Camera-type eye (tissue), 1 donor: ENCODE results near the genes PPP1R18, TUBB, FLOT1, VARS2, SFTA2 and MUC21.

GRCh38 chr6:30158361-30159068 is 2.5 kb downstream of the TRIM10 start:
- RAMPAGE, long total RNA = no peak

GRCh38 chr6:30185546-30186775 is 22.6 kb downstream of the TRIM15 start:
- RAMPAGE, long total RNA = no peak

DNA sequence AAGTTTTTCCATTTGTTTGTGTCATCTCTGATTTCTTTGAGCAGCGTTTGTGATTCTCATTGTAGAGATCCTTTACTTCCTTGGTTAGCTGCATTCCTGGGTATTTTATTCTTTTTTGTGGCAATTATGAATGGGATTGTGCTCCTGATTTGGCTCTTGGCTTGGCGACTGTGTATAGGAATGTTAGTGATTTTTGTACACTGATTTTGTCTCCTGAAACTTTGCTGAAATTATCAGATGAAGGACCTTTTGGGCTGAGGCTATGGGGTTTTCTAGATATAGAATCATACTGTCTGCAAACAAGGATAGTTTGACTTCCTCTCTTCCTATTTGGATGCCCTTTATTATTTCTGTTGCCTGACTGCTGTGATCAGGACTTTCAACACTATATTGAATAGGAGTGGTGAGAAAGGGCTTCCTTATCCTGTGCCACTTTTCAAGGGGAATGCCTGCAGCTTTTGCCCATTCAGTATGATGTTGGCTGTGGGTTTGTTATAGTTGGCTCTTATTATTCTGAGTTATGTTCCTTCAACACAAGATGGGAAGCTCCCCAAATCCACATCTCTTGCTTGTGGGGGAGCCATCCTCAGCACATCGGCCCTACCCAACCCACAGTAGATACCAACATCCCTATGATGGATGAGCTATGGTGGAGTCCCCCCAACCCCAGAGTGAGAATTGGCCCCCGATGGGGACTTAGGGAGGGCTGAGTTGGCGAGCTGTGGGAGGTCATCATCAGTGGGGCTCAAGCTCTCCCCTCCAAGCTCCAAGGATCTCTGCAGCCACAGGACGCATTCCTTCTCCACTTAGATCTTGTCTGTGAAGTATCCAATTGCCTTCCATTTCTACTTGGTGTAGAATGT is 38.4 kb upstream of the TRIM39 start:
- RAMPAGE, long total RNA = no peak

DNA sequence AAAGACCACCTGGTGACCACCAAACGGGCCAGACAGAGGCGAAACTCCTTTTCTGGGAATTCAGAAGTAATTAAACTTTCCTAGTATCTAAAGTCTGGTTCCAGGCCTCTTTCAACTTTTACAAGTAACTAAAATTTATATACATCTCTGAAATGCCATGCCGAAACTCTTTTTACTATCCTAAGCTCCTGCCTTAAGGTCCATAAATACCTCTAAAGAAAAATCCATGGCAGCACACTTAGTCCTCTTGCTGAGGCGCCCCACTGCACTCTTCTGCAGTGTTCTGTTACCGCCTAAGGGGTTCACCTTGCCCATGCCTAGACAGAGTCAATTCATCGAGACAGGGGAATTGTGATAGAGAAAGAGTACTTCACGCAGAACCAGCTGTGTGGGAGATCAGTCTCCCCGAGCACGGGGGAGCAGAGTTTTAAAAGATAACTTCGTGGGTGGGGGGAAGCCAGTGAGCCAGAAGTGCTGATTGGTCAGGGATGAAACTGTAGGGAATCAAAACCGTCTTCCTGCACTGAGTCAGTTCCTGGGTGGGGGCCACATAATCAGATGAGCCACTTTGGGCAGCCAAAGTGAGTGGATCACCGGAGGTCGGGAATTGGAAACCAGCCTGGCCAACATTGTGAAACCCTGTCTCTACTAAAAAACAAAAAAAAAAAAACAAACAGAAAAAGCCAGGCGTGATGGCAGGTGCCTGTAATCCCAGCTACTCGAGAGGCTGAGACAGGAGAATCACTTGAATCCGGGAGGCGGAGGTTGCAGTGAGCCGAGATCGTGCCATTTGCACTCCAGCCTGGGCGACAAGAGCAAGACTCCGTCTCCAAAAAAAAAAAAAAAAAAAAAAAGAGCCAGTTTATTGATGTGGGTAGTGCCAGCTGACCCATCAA is 4.3 kb upstream of the TRIM39 start:
- RAMPAGE, long total RNA = no peak

DNA sequence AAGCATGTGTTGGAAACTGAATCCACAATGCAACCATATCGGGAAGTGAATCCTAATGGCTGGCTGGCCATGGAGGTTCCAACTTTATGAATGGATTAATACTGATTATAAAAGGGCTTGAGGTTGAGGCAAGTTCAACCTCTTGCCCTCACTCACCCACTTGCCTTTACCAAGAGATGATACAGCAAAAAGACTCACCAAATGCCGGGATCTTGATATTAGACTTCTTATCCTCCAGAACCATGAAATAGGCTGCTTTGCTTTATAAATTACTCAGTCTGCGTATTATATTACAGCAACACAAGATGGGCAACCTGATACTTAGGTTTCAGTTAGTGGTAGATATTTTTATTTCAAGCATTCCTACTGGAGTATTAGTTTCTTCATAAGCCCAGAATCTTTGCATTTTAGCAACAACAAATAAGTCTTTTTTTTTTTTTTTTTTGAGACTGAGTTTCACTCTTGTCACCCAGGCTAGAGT is 5.3 kb downstream of the HLA-E start:
- RAMPAGE, long total RNA = no peak

DNA sequence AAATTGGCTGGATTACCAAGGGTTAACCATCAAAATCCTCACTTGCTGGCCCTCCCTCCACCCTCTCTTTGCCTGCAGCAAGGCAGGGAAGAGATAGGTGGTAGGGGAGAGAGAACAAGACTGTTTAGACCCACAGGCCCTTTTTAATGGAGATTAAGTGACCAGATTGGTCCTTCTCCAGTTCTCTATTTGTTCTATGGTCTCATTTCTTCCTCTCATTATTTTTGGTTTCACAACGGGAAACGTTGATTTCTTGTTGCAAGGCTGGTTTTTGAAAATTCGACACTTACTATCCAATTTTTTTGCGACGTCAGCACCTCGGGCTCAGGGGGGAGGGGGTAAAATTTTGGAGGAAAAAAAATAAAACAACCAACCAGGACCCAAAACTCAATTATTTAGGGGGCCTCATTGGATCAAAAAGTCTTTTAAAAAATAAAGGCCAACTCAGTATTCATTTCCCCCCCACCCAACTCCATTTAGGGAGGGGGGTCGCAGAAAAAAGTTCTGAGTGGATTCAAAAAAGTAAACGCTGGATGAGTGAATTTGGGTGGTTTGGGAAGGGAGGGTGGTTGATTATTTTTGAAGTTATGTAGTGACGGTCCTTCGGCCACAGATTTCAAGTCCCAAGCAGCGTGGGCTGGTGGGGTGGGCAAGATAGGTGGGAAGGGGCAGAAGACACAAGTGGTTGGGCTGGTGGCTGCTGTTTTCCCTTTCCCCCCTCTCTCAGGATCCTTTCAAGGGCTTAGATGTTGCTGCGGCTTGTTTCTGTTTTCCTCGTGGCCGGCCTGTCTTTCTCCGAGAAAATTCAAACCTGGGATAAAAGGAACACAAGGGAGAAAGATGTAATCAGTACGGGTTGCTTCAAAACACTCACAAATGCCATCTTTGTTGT is 609 bp downstream of the PPP1R10 start:
- RAMPAGE, long total RNA = start-site peak on the minus strand centred at position 813 of the sequence, 12 bp wide, 19 reads

DNA sequence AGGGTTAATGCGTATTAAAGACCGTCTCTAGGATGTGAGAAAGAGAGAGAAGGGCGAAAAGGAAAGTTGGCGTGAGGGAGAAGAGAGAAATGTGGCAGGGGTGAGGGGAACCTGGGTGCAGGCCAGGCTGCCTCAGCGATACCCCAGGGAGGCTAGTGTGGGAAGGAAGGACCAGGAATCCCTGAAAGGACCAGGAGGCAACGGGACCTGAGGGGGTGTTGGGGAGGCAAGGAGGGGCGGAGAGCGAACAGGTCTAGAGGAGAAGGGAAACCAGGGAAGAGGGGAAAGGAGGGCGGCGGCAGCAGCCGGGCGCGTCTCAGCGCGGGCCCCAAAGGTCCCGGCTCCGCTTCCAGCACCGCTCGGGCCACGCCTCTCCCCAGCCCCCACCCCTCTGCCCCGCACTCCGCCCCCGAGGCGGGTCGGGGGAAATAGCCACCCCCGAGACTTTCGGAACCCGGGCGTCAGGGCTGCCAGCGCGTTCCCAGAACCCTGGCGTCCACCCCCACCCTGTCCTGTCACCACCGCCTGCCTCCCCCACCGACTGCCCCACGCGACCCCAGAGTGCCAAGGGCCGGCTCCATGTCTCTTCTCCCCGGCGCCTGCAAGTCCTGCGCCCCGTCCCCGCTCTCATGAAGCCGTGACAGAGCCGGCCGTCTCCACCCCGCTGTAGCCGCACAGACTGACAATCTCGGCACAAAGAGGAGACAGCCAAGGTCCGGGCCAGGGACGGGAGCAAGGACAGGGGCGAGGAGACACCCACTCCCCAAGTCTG is at the start of gene PPP1R18:
Gene PPP1R18 (minus strand): TSS at position 323 of the 772 bp plus-strand sequence.
- RAMPAGE, long total RNA = no peak

- RAMPAGE, long total RNA = start-site peak on the plus strand at chr6:30720351-30720395, 3,189 reads
These were observed at the start of gene TUBB for GRCh38 chr6:30719677-30720695. TUBB (plus strand) TSS chr6:30720352.

- RAMPAGE, long total RNA = no peak
These were observed at the start of gene FLOT1 for GRCh38 chr6:30742025-30742753. FLOT1 (minus strand) TSS chr6:30742687.

DNA sequence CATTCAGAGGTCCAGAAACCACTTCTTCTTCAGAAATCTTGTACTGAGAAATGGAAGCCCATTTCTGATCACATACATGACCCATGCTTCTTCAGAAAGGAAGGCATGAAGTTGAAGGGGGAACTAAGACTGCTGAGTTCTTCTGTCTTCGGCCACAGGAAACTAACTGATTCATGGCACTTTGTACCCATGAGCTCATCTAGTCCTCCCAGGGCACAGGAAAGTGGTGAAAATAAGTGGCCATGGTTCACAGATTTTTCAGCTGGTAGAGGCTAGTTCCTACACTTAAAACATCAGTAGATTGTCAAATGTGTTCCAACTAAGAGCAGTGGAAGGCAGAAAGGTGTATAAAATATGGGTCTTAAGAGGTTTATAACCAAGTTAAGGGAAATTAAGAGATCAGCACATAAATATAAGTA is 14.7 kb upstream of the IER3 start:
- RAMPAGE, long total RNA = no peak

GRCh38 chr6:30759466-30760120 is 15.2 kb upstream of the IER3 start:
- RAMPAGE, long total RNA = no peak

DNA sequence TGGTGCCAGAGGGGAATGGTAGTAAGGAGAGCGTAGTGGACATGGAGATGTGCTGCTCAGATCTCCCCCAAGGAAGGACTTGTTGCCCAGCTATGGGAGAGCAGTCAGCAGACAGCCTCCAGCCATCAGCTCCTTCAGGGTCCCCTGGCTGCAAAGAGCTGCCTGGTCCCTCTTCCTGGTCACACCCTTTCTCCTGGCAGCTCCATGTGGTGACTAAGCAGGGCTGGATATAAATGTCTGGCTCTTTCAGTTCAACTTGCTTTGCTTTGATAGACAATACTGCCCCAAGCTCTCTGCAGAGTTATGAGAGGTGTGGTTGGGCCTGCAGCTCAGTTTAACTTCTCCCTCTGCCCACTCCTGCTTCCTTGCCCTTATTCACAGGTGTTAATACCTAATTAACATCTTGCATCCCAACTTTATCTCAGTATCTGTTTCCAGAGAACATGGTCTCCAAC is 64.1 kb upstream of the DDR1 start:
- RAMPAGE, long total RNA = no peak

GRCh38 chr6:30840553-30841037 is 43.7 kb upstream of the DDR1 start:
- RAMPAGE, long total RNA = no peak

DNA sequence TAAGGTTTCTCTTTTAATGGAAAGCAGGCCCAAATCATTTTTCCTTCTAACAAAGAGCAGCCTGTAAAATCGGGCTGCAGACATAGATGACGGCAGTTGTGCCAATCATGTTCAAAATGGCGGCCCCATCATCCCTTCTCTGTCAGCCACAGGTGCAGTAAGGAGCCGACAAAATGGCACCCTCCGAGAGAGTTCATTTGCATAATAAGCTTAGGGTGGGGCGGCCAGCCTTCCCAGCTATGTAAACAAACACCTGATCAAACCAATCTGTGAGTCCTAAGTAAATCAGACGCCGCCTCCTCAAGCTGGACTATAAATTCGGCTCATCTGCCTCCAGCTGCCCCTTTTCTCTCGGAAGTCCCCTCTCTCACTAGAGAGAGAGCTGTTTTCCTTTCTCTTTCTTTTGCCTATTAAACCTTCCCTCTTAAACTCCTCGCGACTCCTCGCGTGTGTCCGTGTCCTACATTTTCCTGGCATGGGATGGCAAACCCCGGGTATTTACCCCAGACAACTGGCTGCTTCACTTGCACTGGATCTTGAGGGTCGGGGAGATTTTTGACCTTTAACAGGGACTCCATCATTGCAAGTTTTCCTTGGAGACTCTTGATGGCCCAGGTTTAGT is 8.9 kb upstream of the DDR1 start:
- RAMPAGE, long total RNA = no peak

DNA sequence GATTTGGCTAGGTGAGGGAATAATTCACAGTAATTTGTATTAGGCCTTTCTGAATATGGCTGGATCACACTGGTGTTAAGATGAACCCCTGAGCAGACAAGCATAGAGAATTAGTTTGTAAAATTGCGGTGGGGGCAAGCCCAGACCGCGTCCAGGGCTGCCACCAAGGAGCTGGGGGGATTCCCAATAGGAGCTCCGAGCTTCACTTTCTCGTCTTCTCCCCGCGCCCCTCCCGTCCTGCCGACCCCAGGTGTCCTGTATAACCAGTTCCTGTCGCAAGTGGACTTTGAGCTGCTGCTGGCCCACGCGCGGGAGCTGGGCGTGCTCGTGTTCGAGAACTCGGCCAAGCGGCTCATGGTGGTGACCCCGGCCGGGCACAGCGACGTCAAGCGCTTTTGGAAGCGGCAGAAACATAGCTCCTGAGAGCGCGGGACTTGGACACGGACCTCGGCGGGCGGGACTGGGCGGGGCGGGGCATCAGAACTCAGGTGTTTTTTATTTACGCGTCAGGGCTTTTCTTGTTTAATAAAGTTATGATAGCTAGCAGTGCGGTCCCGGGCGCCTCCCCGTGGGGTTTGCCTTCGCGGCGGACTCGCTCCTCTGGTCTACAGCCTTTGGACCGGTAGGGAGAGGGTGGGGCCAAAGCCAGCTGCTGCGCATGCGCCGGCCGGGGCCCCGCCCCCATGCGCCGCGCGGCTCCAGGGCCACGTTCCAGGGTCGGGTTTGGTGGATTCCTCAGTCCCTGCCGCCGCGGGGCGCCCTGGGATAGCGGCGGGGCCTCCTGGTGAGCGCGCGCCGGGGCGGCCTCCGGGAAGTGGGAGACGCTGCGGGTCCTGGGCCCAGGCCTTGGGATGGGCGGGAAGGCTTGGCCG is at the start of gene VARS2:
Gene VARS2 (plus strand): TSS at position 678 of the 872 bp plus-strand sequence.
- RAMPAGE, long total RNA = no peak

- RAMPAGE, long total RNA = no peak
These were observed at the start of gene SFTA2 for GRCh38 chr6:30931662-30932970. SFTA2 (minus strand) TSS chr6:30932170.

DNA sequence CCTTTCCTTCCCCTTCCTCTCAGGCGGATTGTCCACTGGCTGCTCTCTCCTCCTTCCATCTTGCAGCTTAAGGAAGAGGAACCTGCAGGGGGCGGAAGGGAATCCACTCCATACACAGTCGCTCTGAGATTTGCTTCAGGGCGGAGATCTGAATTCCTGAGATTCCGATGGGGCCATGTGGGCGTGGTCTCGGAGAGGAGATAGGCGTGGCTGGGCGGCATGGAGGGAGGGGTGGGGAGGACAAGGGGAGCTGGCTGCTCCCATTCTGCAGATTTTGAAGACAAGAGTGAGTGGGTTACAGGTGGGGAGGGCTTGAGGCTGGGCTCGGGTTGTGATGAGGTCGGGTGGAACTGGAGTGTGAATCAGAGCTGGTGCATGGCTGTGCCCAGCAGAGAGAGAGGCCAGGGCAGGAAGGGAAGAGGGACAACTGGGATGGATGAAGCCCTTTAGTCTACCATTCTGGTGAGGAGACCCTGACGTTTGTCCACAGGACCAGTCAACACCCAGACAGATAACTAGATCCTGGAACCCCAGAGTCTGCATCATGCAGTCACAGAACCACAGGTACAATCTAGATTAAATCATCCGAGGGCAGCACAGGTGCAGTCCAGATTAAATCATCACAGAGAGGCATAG is 2.0 kb downstream of the MUCL3 start:
- RAMPAGE, long total RNA = no peak

- RAMPAGE, long total RNA = no peak
These were observed at the start of gene MUC21 for GRCh38 chr6:30983629-30983957. MUC21 (plus strand) TSS chr6:30983718.

DNA sequence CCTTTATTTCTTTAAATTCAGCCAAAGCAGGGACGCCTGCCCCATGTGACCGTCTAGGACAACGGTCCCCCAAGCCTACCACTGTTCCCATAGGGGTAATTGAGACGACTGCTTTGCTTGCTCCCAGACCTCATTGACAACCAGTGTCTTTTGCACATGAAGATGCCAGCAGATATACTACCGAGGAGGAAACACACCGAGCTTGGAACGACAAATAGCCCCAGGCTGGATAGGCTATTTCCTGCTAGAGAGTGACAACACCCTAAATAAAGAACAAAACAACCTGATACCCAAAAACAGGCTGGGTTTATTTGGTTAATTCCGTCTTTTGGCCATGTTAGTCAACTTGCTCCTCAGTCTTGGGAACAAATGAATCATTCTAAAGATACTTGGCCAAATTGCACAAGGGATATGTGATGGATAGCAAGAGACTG is 11.6 kb upstream of the MUC22 start:
- RAMPAGE, long total RNA = no peak

- RAMPAGE, long total RNA = no peak
These were observed 7.2 kb downstream of the HLA-C start for GRCh38 chr6:31264515-31265215.